ENCODE measurements around the genes KRT6C and KRT72.

DNA sequence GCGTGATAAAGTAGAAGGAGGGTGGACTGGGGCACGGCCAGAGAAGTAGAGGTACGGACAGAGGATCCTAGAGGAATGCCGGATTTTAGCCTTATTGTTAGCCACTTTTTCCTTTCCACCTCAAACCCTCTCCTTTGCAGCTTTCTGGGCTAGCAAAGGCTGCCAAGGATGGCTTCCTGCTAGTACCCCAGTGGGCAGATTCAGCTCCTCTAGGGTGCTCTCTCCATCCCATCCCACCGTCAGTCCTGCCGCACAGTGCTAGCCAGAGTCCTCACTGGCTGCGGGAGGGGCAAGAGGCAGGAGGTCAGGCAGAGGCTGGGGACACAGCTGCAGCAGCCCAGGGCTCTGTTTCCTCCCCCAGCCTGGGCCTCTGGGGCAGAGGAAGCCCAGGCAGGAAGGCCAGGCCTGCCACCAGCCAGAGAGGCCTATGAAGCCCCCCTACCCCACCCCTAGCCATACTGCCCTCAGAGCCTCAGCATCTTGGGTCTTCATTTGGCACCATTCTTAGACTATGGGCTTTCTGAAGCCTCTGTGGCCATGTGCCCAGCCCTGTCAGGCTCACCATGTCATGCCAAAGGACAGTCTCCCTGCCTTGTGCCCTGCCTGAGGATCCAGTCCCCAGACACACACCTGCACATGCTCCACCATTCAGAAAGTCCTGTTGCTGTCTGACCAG, 3.3 kb downstream of the ACVRL1 start:
- RRBS = no CpG with 5 or more reads among the region's 7 CpGs

DNA sequence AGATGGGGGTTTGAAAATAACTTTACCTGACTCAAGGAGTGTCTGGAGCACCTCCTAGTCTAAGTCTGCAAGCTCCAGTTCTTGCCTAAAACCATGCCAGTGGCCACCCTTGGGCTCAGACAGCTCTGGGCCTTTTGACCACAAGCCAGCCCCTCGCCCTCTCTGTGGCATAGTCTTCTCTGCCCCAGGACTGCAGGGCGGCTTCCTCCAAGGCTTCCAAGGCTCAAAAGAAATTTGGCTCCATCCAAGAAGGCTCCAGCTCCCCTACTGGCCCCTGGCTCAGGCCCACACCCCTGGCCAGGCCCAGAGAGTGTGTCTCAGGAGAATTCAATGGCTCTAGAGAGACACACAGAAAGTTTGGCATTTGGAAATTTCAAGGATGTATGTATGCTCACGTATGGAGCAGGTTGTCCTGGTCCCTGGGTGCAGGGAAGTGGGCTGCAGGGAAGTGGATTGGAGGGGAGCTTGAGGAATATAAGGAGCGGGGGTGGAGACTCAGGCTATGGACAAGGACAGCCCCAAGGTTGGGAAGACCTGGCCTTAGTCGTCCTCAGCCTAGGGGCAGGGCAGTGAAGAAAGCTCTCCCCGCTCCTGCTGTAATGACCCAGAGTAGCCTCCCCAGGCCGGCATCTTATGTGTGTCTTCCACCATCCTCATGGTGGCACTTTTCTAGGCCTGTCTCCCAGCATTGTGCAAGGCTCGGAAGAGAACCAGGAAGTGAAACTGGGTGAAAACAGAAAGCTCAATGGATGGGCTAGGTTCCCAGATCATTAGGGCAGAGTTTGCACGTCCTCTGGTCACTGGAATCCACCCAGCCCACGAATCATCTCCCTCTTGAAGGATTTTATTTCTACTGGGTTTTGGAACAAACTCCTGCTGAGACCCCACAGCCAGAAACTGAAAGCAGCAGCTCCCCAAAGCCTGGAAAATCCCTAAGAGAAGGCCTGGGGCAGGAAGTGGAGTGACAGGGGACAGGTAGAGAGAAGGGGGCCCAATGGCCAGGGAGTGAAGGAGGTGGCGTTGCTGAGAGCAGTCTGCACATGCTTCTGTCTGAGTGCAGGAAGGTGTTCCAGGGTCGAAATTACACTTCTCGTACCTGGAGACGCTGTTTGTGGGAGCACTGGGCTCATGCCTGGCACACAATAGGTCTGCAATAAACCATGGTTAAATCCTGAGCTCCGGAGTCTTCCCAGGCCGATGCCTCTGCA, 15.3 kb downstream of the ACVRL1 start:
- RRBS = over 99% methylated on average over 2 of the region's 16 CpGs

GRCh38 chr12:52011149-52012000, 4.6 kb downstream of the TAMALIN start:
- RRBS = no CpG with 5 or more reads among the region's 5 CpGs

DNA sequence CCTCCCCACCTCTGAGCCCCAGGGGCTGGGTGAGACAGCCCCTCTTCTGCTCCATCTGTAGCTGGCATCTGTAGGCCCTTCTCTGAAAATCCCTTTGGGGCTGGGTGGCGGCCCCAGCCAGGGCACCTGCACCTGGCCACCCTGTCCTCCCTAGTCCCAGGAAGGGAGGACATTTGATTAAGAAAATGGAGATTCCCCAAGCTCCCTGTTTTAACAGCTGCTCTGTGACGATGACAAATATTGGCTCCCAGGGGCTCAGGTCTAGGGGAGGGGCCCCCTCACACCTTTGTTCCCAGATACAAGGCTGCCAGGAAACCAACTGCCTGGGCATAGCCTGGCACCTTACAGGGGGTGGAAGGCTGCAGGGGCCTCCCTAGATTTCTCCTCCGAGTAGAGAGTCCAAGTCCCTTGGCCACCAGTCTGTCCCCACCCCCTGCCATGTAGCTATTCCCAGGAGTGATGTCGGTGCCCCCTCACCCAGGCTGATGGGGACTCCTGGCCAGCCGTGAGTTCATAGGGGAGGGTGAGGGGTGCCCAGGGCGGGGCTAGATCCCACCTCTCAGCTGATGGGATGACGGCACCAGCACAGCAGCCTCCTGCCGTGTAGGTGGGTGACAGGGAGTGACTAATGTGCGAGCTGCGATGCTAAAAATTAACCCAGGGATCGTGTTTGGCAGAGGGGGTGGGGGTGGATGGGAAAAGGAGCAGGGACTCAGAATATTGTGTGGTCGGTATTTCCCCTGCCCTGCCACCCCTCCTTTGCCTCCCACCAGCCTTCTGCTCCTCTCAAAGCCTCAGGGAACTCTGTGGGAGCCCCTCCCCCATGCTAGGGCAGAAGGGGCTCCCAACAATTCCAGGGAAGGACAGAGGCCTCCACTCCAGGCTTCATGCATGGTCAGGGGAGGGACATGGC, 12.2 kb downstream of the TAMALIN start:
- RRBS = no CpG with 5 or more reads among the region's 12 CpGs

- RRBS = no CpG with 5 or more reads among the region's 7 CpGs
Observed at GRCh38 chr12:52022706-52022997, 15.9 kb downstream of the TAMALIN start.

DNA sequence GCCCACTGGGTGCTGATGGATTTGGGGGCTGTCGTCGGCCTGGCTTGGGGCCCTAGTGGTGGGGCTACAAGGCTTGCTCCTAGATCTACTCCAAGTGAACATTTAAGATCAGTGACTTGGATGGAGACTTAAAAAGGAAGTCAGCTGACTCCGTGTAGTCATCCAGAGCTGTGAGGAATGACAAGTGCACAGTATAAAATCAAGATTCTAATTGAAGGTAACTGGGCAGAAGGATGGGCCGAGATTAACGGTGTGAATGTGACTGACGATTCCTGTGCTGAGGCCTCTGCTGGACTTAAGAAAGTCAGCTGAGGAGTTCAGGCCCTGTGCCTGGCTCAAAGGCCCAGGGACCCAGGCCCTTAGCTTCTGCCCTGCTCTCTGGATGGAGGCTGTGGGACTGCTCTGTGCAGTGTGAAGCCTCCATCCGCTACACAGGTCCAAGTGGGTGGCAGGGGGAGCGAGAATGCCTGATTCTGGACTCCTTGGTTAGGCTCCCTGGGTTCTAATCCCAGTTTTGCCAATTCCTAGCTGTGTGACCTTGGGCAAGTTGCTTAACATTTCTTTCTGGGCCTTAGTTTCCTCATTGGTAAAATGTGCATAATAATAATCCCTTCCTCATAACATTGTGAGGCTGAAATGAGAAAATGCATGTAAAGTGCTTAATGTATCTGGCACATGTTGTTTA, 12.6 kb upstream of the NR4A1 start:
- RRBS = no CpG with 5 or more reads among the region's 8 CpGs

DNA sequence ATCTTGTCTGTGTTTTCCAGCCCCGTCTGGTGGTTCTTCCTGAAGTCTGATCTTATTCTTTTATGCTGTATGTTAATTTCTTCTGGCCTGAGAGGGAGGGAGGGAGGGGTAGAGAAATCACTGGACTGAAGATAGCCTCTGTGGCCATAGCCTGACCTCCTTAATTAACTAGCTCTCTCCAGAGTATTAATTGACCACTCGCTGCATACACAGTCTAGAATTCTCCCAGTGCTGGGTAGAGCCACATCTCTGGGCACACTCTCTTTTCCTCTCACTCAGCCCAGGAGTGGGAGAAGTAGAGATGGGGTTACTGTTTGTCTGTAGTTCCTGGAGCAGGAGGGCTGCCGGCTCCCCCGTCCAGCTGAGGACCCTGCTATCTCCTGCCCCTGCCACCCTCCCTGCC, 6.4 kb upstream of the NR4A1 start:
- RRBS = no CpG with 5 or more reads among the region's 4 CpGs

DNA sequence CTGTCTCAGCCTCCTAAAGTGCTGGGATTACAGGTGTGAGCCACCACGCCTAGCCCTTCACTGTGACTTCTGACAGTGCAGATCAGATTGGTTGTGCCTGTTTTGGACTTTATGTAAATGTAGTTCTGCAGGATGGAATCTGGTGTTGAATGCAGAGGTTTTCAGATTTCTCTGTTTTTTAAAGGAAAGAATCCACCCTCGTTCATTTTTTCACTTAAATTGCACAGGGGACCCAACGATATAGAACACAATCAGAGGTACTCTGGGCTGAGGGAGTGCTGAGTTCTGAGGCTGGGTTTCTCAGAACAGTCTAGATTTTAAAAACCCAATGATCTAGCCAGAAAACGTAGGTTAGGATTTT, 6.8 kb downstream of the NR4A1 start:
- RRBS = no CpG with 5 or more reads among the region's 4 CpGs

DNA sequence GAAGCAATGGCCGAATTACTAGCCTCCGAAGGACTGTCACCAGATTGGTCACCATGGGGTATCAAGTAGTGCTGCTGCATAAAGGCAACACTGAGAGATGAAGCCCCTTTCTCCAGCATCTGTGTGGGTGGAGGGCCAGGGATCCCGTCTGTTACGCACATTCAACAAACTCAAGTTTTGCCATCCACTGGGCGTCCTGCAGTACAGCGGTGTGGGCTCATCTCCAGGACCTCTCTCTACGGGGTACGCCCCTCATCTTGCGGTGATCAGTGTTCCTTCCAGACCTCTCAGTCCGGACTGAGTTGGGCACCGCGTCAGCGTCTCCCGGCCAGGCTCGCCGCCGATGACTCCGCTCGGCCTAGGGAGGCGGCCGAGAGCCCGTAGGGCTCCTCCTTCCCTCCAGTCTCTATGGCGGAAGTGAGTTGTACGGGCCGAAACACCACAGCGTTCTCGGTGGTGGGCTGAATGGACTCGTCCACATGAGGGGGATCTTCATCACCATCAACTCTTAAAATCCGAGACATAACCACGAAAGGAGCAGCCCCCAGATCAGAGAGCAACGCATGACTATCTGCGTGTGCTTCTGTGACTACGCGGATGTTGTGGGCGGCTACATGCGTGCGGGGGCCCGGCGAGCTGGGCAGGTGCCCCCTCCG, 378 bp upstream of the ATG101 start:
- RRBS = no CpG with 5 or more reads among the region's 40 CpGs

- RRBS = no CpG with 5 or more reads among the region's 5 CpGs
Observed at GRCh38 chr12:52155442-52156142, 36.2 kb downstream of the KRT80 start.

DNA sequence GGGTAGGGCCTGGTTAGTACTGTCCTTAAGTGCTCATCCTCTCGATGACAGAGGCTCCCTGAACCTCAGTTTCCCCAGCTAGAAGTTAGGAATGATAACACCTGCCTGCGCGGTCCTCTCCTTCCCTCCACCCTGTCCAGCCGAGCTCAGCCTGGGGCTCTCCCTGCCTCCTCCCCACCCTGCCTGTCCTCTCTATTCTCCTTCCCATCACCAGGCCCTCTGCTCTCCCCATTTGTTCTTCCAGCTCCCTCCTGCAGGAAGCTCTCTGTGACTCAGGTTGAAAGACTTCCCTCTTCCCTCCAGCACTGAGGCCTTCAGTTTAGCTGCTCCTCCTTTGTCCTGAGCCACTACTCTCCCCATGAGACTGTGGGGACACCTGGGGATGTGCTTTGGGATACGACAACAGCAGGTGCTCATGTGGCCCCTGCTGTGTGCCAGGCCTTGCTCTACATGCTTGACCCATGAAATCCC, 5.8 kb downstream of the KRT80 start:
- RRBS = no CpG with 5 or more reads among the region's 5 CpGs

DNA sequence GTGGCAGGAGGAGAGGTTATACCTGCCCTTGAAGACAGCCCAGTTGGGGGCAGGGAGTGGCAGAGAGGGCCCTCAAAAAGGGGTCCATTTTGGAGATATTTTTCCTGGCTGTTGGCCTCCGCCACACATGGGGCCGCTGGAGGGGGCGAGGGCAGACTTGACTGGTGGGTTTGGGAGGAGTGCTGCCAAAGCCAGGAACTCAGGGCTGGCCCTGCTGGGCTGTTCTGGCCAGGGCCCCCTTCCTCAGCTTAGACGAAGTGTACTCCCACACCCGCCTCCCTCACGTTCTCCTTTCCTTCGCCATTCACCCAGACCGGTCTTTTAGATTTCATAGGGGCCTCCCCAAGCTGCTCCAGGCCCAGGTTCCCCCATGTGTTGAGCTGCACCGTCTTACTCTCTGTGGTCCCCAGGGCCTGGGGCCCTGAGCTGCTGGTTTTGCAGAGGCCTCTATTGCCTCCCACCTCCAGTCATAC, 1.2 kb downstream of the KRT7 start:
- RRBS = no CpG with 5 or more reads among the region's 9 CpGs

DNA sequence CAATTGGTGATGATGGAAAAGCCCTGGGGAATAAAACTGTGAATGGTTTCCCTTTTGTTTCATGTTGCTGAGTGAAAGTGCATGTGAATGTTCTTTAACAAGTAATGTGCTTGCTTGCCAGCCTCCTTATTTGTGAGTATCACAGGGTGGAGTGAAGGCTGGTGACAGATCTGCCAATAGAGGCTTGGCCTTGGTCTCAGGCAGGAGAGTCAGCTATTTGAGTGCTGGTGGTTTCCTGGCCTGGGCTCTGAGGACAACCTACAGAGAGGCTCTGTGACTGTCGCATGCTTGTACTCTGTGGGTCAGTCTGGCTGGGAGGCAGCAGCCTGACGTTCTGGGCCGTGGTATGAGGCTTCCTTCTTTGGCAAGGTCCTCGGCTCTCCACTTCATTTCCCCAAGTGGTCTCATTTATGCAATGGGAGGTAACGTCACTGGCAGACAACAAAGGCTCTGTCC, 20.6 kb downstream of the KRT85 start:
- RRBS = no CpG with 5 or more reads among the region's 5 CpGs

- RRBS = no CpG with 5 or more reads among the region's 11 CpGs
Observed at GRCh38 chr12:52473556-52474271, at the start of gene KRT6C. TSS of gene KRT6C (minus strand) at chr12:52473805.

DNA sequence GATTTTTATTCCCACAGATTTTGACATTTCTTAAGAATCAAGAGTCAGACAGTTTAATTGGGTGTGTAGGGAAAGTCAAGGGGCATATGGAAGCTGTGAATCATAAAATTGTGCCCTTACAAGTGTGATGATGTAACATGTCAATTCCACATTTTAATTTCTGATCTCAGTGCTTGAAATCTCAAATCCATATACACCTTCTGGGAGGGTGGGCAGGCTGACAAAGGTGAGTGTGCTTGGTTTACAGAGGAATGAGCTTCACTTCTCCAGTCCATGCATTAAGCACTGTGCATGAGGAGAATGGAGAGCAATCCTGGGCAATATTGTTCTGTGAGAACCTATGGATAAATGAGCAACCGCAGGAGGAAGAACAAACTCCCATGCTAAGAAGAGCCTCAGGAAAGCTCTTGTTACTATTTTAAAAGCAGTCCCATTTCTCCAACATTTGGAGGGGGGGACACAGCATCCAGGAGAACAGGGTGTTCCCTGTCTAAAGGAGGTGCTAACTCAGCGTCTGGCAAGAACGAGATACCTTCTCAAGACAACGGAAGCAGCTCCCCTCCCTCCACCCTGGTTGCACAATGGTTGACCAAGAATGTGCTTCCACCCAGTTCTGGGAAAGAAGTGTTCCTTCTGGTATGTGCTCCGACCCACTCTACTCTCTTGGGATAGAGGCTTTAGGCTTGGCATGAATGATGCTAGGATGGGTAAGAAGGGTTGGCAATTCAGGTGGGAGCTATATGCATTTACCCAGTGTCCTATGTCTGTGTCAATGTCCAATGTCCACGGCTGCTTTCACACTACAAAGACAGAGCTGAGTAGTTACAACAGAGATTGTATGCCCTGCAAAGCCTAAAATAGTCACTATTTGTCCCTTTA, 1.3 kb upstream of the KRT6A start:
- RRBS = no CpG with 5 or more reads among the region's 6 CpGs

DNA sequence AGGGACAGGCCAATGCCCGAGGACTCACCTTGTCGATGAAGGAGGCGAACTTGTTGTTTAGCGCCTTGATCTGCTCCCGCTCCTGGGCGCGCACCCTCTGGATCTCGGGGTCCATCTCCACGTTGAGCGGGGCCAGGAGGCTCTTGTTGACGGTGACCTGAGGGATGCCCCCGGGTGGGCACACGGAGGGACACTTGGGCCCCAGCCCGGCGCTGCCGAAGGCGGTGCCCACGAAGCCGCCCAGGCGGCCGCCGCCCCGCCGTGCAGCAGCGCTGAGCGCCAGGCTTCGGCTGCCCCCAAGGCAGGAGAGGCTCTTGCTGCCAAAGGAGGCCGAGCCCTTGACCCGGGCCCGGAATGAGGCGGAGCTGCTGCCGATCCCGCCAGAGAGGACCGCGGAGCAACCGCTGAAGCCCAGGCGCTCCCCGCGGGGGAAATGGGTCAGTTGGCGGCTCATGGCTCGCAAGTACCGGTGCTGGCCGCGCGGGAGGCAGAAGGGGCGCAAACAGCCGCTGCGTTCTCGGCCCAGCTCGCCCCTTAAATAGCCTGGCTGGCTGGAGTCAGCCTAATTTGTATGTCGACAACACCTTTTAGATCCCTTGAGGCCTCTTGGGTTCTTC, at the start of gene KRT72:
Gene KRT72, minus strand, starts transcription at position 465 of the 617 bp plus-strand sequence.
- RRBS = no CpG with 5 or more reads among the region's 51 CpGs

DNA sequence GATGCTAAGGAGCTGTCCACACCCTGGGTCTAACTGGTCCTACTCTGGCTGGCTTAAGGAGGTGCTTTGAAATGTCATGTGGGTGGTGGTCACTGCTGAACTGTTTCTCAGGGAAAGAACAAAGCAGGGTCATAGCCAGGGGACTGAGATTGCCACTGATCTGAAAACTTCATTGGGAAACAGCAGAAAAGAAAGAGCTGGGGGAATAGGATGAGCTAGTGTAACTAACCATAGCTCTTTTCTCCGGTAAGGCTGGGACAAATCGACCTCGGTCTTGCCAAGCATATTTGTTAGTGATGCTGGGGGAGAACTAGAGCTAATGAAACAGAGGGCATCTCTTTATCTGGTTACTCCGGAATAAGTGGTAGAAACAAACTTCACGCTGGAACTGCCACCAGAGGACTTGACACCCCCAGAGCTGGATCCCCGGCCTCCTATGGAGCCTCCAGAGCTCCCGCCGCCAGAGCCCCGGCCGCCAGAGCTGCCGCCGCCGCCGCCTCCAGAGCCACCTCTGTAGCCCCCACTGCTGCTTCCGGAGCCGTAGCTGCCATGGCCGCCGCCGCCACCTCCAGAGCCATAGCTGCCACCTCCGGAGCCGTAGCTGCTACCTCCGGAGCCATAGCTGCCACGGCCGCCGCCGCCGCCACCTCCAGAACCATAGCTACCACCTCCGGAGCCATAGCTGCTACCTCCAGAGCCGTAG, 5.2 kb downstream of the KRT1 start:
- RRBS = 77% methylated on average over 25 of the region's 29 CpGs

DNA sequence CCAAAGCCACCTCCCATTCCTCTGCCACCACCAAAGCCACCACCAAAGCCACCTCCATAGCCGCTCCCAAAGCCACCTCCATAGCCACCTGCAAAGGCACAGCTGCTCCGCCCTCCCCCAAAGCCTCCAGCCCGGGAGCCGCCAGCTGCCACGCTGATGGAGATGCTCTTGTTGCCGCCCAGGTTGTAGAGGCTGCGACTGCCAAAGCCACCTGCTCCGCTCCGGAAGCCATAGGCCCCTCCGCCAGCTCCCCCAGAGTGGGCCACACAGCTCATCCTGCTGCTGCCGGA, 288 bp downstream of the KRT3 start:
- RRBS = 73% methylated on average over 4 of the region's 11 CpGs

DNA sequence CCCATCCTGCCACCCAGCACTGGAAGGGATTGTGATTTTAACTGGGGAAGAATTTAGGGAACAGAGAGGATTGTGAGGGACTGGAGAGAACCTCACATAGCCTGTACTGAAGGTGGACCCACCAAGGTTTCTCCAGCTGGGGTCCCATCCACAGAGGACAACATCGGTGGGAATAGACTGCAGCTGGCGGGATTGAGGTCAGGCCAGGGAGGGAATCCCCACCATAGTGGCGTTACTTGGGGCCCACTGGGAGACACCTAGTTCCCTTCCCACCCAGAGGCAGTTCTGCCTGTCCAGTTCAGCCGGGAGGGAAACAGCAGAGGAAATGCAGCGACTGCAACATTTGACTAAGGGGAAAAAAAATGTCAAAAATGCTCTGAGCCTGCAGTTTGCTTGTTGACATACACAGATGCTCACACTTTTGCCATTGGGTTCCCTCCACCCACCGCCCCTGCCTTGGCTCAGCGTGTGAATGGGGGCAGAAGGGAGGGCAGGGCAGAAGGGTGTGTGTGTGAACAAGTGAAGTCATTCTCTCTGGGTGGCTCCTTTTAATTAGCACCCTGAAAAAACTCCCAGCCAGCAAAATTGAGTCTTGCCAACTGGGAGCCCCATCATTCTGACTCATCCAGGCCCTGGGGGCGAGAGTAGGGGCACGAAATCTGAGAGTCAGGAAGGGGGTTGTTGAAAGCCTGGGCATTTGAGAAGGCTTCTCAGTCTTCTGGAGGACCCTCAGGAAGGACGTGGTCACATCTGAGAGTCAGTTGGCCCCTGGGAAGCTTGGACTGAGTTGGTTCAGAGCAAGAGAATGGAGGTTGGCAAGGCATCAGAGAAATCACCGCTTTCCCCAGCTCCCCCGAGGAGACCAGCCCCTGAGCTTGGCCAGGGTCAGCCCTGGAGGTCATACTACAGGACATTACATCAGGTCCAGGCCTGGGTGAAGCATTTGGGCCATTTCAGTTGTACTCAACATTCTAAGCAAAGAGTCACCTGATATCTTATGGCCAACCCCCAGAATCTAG, 22.5 kb upstream of the KRT78 start:
- RRBS = no CpG with 5 or more reads among the region's 12 CpGs

DNA sequence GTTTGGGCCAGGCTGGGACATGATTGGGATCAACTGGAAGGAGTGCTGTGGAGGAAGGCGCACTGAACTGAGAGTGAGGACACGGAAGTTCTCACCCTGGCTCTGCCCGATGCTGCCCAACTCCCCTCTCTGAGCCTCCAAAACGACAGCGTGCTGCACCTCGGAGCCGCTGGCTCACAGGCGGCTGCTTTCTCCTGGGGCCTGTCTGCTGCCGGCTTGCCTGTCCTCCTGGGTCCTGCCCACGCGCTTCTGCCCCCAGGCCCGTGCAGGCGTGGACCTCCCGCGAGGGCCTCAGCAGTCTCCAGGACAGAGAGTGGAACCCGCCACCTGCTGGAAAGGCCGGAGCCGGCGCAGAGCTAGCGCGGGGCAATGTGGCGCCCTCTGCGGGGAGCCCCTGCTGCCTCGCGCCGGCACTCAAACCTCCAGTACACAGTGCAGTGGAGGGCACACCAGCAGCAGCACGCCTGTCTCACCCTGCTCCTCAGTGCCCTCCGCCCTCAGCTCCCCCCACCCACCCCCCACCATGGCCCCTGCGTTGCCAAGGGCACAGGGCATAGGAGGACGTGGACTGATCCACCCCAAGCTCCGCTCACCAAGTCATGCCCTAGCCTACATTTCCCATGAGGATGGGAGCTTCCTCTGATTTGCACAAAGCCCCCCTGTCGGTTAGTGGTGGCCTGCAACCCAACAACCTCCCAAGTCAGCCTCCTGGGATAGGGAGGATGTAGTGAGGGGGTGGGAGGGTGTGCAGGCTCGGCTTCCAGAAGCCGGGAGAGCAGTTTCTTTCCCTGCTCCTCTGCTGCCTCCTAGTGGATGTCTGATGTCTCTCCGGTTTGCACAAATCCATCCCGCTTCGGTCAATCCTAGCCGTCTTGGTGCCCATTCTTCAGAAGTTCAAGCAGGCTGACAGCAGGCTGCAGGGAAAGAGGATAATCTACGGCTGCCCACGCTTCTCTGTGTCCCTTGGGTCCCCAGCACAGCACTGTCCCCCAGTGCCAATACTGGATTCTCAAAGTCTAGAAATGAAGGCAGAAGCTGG, 25.3 kb downstream of the KRT8 start:
- RRBS = 2% methylated on average over 10 of the region's 40 CpGs

All from GM19240 (cell line).